Measurements from ENCODE around the genes ITGA3 and MRPL27.

- PRO-cap, result no peak
Measured at GRCh38 chr17:48630789-48631921, 5.0 kb upstream of the HOXB9 start.

DNA sequence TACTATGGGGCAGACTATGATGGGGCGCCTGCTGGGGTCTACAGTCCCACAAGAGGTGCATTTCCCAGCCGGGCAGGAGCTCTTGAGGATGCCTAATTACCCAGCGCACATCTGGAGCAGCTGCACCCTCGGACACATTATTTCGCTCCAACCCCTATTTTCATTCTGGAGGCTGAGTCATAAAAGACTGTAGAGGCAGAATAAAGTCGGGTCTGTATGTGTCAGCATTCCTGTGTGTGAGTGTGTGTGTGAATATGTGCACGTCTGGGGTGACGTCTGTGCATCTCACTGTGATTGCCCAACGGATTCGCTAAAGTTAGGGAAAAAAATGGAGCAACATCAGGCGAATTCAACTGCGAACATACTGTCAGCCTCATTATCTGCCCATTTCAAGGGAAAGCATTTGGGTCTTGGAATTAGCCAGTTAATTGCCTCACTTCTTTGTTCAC lies 11.7 kb upstream of the HOXB9 start:
- PRO-cap, result no peak

GRCh38 chr17:48929817-48931013 lies 14.4 kb downstream of the SNF8 start:
- PRO-cap, result no peak

DNA sequence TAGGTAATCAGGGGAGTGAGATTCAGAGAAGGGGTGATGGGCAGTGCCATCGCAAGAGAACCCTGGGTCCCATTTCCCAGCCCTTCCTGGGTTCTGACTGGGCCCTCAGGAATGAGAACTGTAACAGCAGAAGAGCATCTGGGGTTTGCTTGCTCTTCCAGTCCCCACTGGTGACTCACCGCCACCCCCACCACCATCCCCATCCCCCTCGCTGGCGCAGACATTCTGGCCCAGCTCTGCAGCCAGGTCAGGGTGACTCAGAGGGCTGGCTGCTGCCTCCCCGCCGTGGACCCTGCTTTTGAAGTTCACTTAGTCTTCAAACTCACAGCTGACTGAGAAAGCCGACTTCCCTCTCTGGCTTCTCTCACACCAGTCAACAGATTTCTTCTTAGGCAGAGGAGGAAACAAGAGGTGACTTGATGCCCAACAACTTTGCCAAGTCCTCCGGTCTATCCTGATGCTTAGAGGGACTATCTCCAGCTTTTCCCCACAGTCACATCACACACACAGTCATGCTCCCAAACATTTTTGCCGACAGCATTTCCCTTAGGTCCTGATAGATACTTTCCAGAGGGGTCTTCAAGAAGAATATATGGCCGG lies 4.0 kb upstream of the GIP start:
- PRO-cap, result no peak

GRCh38 chr17:48999147-48999701 lies 2.0 kb downstream of the IGF2BP1 start:
- PRO-cap, result no peak

GRCh38 chr17:49227667-49228429 lies 2.7 kb downstream of the PHOSPHO1 start:
- PRO-cap, result no peak

GRCh38 chr17:49360828-49361755 lies 958 bp downstream of the ZNF652 start:
- PRO-cap, result bidirectional peak, plus-strand start at chr17:49361394, minus-strand start at chr17:49361108

GRCh38 chr17:49390516-49391522 lies 23.9 kb downstream of the PHB1 start:
- PRO-cap, result no peak

DNA sequence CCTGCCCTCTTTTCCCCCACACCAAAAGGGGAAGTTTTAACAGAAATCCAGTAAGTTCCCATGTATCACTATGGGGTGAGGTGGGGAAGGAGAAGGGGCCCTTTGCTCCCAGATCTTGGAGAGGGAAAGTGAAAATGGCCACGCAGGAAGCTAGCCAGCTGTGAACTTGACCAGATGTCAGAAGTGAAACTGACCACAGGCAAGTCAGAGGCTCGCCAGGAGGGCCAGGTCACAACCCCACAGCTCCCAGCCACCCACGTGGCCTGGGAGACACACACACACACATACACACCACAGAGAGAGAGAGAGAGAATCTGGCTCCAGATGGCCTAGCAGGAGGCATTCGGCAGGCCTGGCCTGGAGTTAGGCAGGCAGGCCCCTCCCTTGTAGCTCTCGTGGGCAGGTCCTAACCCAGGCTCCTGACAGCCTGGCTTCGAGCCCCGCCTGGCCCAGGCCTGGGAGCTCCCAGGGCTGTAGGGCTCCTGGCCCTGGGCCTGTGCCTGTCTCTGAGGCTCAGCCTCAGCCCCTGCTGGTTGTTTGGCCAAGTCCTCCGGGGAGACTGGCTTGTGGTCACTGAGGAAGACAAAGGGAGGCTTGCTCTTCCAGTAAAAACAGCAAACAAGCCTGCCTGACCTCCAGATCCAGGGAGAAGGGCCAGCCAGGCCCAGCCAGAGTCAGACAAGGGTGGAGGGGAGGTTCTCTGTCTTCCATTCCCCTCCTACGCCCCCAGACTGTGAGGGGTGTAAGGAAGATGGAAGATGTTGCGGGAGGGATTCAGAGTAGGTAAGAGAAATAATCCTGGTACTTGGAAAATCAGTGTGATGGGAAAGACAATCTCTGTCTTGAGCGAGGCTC lies 20.2 kb downstream of the NGFR start:
- PRO-cap, result no peak

GRCh38 chr17:49611071-49611609 lies 35.5 kb downstream of the NXPH3 start:
- PRO-cap, result no peak

GRCh38 chr17:49717347-49718360 lies 9.9 kb upstream of the SLC35B1 start:
- PRO-cap, result no peak

DNA sequence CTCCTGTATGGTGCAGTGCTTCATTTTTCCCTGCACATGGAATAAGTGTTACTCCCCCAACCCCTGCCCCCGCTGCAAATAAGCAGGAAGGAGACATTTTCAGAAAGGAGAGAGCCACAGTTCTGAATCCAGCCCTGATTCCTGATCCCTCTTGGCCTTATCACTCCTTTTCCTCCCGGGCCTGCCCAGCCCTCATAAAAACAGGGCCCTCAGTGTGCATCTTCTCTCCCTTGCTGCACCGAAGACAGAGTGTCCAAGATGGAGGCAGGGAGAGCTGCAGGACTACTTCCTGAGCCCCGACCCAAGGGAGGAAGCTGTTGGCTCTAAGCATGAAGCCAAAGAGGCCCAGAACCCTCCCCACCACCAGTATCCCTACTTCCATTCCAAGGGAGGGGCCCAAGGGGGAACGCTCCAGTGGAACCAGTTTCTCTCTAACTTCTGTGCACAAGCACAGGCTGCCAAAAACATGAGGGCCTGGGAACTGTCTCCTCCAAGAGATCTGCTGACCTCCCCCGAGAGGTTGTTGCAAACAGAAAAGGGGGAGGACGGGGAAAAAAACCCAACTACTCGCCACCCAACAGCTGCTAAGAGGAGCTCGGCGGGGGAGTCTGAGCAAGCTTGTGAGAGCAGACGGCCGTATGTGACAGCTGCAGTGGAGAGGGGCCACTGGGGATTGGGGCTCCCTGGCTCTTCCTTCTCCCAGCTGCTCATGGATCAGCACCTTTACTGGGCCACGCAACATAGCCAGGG lies 15.5 kb upstream of the SLC35B1 start:
- PRO-cap, result no peak

DNA sequence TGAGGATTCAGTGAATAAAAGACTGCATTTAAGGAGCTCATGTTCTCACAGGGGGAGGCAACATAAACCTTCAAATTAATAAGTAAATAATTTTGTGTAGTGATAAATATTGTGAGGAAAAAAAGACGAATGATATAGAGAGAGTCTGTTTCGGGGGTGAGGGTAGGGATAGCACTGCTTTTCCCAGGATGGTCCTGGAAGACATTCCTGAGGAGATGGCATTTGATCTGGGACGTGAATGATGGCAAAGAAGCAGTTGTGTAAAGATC lies 18.6 kb downstream of the KAT7 start:
- PRO-cap, result no peak

DNA sequence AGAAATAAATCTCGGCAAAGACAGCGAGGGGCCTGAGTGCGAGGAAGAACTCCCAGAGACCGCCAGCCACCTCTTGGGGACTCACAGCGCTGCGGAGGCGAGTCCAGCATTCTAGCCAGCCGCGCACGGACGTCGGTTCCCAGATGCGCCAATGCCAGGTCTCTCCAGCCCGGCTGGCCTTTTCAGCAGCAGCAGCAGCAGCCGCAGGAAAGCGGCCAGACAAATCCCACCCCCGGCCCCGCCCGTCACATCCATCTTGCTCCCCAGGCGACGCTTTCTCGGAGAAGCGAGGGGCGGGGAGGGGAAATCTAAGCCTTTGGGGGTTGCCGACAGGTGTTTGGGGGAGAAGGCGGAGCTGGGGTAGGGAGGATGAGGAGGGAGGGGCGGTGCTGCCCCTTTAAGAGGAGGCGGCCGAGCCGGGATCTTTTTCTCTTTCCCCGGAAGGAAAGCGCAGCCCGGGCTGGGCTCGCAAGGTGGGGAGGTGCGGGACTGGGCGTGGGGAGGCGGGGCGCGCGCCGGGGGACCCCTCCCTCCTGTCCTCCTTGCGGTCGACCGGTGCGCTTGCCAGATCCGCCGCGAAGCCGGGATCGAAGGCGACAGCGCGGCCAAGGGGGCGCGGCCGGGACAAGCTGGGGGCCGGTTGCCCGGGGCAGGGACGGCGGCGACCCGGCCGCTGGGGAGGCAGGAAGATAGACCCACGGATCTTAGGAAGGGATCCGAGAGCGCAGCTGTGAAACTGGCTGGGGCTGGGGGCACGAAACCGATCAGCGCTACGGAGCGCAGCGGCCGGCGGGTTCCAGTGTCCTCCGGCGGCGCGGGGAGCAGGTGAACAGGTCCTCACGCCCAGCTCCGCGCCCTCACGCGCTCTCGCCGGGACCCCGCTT lies at the start of gene ITGA3:
Gene ITGA3, plus strand, starts transcription at position 567 of the 884 bp plus-strand sequence.
- PRO-cap, result bidirectional peak, plus-strand start at position 453 of the sequence, minus-strand start at position 156 of the sequence

- PRO-cap, result no peak
Measured at GRCh38 chr17:50087536-50088064, 7.6 kb upstream of the PDK2 start.

DNA sequence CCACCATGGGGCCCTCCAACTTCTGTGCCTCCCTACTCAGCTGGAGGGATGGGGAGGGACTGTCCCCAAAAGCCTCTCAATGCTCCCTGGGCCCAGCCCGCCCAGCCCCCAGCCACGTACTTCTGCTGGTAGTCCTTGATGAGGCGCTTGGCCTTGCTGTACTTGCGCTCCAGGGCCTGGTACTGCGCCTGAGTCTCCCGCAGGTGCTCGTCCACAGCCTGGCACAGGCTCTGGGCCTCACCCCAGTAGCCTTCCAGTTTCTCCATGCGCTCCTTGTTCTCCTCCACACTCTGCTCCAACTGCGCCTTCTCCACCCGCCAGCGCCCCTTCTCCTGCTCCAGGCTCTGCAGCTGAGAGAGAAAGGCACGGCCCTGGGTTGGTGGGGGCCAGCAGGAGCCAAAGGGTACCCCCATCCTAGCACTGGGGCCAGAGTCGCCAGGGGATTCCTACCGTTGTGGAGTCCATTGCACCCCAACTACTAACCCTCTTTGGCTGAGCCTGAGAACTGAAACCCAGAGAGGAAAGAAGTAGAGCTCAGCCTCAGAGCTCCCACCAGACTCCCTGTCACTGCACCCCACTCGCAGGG lies 6.0 kb upstream of the SAMD14 start:
- PRO-cap, result no peak

- PRO-cap, result no peak
Measured at GRCh38 chr17:50206873-50207281, 5.4 kb upstream of the COL1A1 start.

GRCh38 chr17:50222092-50222555 lies 20.7 kb upstream of the COL1A1 start:
- PRO-cap, result no peak

- PRO-cap, result no peak
Measured at GRCh38 chr17:50347284-50348032, 1.5 kb downstream of the XYLT2 start.

GRCh38 chr17:50372607-50373395 lies at the start of gene MRPL27:
Gene MRPL27, minus strand, starts transcription at chr17:50373184.
- PRO-cap, result bidirectional peak, plus-strand start at chr17:50372983, minus-strand start at chr17:50372908; bidirectional peak, plus-strand start at chr17:50373253, minus-strand start at chr17:50373170

Data from anterior vena cava (tissue), 1 donor.